H4 (cell line): ENCODE results near the gene CHL1.

DNA sequence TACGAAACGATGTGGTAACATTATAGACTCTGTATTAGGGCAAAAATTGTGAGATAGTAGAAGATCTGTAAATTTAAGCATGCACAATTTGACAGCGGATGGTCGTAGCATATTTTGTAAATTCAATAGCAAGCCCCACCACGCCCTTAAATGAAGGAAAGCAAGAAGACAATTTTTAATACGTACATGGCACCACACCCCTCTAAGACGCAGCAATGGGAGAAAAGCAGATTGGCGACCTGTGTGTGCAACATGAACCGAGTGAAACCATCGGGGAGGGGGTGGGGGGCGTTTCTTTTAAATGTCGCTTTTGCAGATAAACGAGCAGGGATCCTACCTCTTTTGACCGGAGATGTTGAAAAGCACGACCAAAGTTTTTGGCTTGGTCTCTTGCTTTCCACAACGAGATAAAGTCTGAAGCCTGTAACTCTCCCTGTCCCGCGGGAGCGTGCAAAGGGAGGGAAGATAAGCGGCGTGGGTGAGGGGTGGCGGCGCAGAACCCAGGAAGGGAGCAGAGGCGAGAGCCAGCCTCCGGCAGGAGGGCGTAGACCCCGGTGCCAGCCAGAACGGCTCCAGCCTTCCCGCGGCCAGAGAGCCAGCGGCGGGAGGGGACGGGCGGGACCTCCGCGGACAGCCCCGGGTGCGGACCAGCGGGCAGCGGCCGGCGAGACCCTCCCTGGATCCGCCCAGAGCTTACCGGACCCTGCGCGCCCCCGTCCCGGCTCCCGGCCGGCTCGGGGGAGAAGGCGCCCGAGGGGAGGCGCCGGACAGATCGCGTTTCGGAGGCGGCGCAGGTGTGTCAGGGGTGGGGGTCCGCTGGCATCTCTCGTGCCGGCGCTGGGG, at the start of gene CHL1:
Gene CHL1, plus strand, starts transcription at position 494 of the 843 bp plus-strand sequence.
- RAMPAGE, long total RNA = no peak

- RAMPAGE, long total RNA = no peak
Observed at GRCh38 chr3:535796-536447, 339.4 kb downstream of the CHL1 start.

GRCh38 chr3:856094-856699, 236.6 kb upstream of the CNTN6 start:
- RAMPAGE, long total RNA = no peak

DNA sequence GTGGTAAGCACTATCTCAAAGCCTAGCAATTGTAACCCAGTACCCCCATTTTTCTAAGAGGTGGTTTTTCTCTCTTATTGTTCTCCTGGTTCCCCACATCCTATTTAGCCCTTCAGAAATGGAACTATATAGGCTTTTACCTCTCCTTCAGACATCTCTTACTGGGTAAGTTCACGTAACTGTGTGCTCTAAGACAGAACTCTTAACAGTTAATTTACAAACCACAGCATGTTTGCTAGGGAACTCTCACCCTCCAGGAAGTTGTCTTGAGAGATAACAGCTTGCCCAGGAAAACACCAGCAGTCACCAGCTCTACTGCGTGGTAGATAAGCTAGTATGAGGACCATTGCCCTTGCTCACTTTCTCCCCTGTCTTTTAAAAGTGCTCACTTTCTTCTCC, 12.4 kb upstream of the CRBN start:
- RAMPAGE, long total RNA = no peak

- RAMPAGE, long total RNA = no peak
Observed at GRCh38 chr3:3802014-3802636, 2.9 kb downstream of the LRRN1 start.

GRCh38 chr3:4350663-4351248, 47.6 kb downstream of the SETMAR start:
- RAMPAGE, long total RNA = no peak

DNA sequence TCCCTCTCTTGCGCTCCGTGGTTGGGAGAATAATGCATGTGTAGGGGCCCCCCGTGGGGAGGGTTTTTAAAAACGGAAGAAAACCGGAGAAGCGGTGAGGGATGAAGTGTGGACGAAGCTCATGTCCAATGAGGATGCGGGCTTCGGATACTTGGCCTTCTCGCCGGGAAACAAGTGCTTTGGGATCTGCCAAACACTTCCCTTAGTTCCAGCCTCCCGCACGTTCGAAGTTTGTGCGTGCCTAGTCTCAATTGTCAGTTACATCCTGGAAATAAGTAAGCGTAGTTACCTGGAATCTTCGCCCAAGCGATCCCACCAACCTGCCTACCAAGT, 788 bp downstream of the ITPR1 start:
- RAMPAGE, long total RNA = no peak

- RAMPAGE, long total RNA = no peak
Observed at GRCh38 chr3:4504108-4505502, 11.5 kb downstream of the ITPR1 start.

- RAMPAGE, long total RNA = no peak
Observed at GRCh38 chr3:4688330-4688852, 195.2 kb downstream of the ITPR1 start.

GRCh38 chr3:4741202-4742131, 237.8 kb upstream of the BHLHE40 start:
- RAMPAGE, long total RNA = no peak

DNA sequence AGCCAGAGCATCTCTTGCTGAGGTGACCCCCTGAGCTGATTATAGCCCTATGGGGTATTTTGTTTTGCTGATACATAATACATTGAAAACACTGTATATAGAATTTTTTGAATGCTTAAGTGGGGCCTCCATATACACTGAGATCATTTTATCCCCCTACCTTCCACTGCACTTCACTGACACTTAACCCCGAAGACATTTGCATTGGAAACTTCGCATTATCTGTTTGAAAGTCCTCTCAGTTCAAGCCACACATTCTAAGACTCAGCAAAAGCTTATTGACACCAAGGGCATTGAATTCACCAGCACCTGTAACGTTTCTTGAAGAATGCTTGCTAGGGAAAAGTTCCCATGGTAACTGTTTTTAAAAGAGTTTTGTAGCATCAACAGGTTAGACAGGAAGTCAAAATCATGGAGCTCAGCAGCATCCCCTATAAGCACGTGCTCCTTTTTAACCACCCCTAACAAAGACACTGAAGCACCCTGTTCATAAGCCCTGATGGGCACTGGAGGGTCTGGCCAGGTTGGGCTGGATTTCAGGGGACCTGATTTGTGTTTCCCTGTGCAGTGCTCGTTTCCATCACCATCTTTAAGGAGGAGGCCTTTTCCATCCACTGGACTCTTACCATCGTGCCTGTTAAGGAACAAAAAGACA, 229.7 kb upstream of the BHLHE40 start:
- RAMPAGE, long total RNA = no peak

DNA sequence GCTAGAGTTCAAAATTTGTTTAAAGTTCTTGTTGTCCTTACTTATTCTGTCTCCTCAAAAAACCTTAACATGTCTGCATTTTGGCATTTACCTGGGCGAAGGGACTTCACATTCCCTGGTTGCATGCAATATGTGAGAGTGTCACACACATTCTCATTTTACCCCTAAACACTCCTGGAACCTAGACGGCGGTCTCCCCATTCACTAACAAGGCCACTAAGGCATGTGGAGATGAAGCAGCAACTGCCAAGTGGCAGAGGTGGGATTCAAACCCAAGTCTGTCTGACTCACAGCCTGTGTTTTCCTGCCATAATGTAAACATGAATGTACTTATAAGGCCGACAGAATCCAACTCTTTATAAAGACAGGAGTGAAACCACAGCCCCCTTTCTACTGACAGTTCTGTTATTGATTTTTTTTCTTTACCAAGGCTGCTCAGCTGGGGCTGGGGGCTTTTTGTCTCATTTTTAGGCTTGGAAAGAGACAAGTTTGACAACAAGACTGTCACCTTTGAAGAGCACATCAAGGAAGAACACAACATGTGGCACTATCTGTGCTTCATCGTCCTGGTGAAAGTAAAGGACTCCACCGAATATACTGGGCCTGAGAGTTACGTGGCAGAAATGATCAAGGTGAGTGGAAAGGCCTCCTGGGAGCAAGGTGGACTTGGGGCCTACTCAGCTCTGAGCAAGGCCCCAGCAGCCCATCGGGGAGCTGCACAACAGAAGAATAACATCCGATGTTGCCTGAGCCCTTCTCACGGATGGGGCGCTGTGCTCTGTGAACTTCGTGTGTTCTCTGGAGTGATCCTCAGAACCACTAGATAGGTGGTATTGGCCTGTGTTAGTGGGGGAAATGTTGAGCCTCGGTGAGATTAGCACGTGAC, 161.4 kb upstream of the BHLHE40 start:
- RAMPAGE, long total RNA = no peak

- RAMPAGE, long total RNA = no peak
Observed at GRCh38 chr3:4826667-4826824, 152.7 kb upstream of the BHLHE40 start.

- RAMPAGE, long total RNA = no peak
Observed at GRCh38 chr3:4866653-4867471, 112.4 kb upstream of the BHLHE40 start.

DNA sequence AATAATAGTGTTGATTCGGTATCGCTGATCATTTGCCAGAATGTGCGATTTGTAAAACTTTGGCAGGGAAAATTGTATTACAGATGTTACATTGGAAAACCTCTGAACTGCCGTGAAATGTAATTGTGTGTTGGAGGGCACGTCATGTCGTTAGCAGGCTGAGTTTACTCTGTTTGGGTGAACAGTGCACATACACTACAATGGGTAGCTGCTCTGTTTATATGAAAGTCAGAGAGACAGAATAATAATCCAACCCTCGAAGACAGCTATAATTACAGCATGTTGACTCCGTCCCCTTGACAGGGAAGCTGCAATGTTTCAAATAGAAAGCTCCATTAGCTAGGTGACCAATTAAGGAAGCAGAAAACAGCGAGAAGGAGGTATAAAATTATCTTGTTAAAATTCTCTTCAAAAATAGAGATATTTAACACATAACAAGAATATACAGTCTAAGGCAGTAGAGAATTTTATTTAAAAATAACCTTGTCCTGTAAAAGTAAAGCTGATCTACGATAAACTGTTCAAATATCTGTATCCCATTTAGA, 77.1 kb upstream of the BHLHE40 start:
- RAMPAGE, long total RNA = no peak

DNA sequence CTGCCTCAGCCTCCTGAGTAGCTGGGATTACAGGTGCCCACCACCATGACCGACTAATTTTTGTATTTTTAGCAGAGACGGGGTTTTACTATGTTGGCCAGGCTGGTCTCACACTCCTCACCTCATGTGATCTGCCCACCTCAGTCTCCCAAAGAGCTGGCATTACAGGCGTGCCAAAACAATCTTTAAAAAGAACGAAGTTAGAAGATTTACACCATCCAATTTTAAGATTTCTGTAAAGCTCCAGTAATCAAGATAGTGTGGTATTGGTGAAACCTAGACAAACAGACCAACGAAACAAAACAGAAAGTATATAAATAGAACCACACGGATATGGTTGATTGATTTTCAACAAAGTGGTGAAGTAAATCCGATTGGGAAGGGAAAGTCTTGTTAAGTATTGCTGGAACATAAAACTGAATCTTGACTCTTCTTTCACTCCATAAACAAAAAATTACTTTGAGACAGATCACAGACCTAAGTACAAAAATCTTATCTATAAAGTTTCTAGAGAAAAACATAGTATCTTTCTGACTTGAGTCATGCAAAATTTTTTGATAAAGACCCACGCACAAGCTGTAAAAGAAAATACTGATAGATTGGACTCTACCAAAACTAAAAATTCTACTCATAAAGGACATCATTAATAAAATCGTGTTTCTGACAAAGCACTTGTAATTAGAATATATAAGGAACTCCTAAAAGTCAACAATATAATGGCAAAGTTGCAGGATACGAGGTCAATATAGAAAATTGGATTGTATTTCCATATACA, 6.0 kb upstream of the BHLHE40 start:
- RAMPAGE, long total RNA = no peak

DNA sequence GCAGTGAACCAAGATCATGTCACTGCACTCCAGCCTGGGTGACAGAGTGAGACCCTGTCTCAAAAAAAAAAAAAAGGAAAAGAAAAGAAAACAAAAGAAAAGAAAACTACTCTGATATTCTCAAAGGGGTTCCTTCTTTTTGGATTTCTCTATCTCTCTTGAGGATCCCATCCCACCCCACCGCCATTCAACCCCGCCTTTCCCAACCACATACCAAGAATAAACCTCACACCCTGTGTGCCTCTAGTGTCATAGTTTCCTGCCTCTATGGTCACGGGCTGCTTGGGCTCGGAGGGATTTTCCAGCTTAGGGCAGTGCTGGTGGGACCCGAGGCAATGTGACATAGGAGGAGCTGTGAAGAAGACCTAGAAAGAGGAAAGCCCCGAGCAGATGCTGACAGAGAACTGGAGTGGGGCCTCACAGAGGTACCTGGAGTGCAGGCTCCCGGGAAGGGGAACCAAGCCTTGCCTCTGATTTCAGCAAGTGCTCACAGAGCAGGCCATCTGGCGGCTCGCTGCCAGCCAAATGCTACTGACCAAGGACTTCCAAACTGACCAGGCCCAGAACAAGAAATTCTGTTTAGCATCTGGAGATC, 27.5 kb downstream of the BHLHE40 start:
- RAMPAGE, long total RNA = no peak

- RAMPAGE, long total RNA = no peak
Observed at GRCh38 chr3:5012986-5013903, 34.0 kb downstream of the BHLHE40 start.

- RAMPAGE, long total RNA = no peak
Observed at GRCh38 chr3:5177804-5179080, 9.3 kb upstream of the EDEM1 start.

- RAMPAGE, long total RNA = no peak
Observed at GRCh38 chr3:5196947-5198273, 9.9 kb downstream of the EDEM1 start.